Left cardiac atrium (tissue), 1 donor: ENCODE measurements around the genes SERTAD4 and TRAF5.

GRCh38 chr1:209742209-209742878, 13.5 kb upstream of the TRAF3IP3 start:
- PRO-cap: unidirectional peak, minus-strand start at chr1:209742581

DNA sequence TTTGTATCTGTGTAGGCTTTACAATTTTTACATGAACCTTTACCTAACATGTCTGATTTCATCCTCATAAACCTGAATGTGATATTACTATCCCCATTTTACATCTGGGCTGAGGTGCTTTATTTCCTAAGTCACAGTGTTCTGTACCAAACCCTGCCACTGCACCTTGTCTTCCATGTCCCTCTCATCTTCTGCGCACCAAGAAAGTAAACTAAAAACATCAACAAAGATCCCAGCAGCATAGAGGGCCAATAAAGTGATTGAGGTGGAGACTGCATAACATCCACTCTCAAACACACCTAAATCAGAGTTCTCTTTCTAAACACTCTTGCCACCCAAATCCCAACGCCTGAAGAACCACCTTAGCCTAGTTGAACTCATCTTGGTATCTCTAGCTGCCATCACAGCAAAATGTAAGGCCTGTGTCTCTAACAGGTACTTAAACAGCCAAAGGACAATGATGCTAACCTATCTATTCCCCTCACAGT, 1.7 kb downstream of the IRF6 start:
- PRO-cap: no peak

GRCh38 chr1:209815950-209816299, 10.0 kb upstream of the IRF6 start:
- PRO-cap: no peak

- PRO-cap: no peak
Observed at GRCh38 chr1:210232329-210233358, at the start of gene SERTAD4. Gene SERTAD4, plus strand, starts transcription at chr1:210232796.

GRCh38 chr1:210262670-210263112, 30.1 kb downstream of the SERTAD4 start:
- PRO-cap: no peak

DNA sequence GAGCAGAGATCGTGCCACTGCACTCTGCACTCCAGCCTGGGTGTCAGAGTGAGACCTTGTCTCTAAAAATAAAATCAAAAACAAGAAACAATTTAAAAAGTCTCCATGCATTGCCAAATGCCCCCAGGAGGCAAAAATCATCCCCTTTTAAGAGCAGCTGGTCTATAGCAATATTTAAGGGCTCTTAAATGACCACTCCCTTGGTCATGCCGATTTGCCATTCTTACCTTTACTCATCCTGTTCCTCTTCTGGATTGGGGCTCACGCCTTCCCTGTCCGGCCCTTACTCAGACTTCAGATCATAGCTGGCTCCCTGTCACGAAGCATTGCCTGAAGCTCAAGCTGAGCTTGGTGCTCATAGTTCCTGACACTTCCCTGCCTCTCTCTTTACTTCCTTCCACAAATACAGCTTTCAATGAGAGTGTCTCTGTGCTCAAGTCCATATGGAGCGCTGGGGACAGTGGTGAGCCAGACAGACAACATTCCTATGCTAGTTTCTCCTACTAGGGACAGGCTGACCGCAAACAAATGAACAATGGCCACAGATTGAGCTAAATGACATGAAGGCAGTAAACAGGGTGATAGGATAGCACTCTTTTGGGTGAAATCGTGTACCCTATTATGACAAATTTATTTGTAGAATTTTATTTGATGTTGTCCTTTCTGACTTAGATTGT, 38.0 kb downstream of the HHAT start:
- PRO-cap: no peak

- PRO-cap: no peak
Observed at GRCh38 chr1:210384632-210385026, 55.9 kb downstream of the HHAT start.

- PRO-cap: no peak
Observed at GRCh38 chr1:210408479-210408841, 79.8 kb downstream of the HHAT start.

- PRO-cap: no peak
Observed at GRCh38 chr1:210505882-210506102, 177.1 kb downstream of the HHAT start.

GRCh38 chr1:211256978-211257758, 2.0 kb upstream of the RCOR3 start:
- PRO-cap: no peak

- PRO-cap: bidirectional peak, plus-strand start at chr1:211326833, minus-strand start at chr1:211326767
Observed at GRCh38 chr1:211326176-211327128, at the start of gene TRAF5. Gene TRAF5, plus strand, starts transcription at chr1:211326833.

DNA sequence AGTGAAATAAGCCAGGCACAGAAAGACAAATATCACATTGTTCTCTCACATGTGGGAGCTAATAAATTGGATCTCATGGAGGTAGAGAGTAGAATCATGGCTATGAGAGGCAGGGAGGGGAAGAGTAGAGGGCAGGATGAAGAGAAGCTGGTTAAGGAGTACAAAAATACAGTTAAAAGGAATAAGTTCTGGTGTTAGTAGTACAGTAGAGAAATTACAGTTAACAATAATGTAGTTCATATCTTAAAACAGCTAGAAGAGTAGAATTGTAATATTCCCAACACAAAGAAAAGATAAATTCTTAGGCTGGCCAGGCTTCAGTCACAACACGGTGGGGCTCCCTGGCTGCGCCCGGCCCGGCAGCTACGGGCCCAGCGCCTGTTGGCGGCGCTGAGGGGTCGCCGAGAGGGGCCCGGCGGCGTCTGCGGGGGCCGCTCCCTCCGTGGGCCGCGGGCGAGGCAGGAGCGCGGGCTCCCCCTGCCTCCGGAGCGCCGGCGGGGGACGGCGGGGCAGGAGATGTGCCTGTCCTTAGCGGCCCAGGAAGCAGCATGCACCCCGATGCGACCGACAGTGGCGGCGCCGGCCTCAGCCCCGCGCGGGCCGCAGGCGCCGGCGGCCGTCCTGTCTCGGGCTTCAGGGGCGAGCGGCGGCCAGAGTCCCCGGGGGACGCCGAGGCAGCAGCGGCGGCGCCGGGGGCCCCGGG, 75.8 kb downstream of the RD3 start:
- PRO-cap: no peak

GRCh38 chr1:211416691-211417491, 75.1 kb downstream of the RD3 start:
- PRO-cap: unidirectional peak, minus-strand start at chr1:211416875; unidirectional peak, minus-strand start at chr1:211416964

DNA sequence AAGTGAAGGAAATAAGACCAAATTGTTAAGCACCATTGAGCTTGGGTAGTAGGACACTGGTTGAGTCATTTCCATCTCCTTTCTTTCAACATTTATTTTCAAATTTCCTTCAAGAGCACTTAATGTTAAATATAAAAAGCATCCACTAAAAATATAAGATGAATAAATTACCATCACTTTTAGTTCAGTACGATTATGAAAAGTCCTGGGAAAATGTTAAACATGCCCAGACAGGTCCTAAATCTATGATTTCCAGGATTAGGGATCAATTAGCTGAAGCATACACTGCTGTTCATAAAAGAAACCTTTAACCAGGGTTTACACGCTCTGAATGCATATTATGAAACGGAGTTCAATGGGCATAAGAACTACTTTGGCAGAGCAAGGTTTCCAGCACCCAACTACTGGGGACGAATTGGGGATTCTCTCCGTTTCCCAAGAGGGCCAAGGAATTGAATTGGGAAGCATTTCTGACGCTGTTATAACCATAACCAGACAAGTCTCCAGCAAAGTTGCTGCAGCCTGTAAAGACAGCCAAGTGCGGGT, 1.7 kb downstream of the SLC30A1 start:
- PRO-cap: no peak

GRCh38 chr1:211614654-211615103, 35.7 kb upstream of the SLC30A1 start:
- PRO-cap: no peak

DNA sequence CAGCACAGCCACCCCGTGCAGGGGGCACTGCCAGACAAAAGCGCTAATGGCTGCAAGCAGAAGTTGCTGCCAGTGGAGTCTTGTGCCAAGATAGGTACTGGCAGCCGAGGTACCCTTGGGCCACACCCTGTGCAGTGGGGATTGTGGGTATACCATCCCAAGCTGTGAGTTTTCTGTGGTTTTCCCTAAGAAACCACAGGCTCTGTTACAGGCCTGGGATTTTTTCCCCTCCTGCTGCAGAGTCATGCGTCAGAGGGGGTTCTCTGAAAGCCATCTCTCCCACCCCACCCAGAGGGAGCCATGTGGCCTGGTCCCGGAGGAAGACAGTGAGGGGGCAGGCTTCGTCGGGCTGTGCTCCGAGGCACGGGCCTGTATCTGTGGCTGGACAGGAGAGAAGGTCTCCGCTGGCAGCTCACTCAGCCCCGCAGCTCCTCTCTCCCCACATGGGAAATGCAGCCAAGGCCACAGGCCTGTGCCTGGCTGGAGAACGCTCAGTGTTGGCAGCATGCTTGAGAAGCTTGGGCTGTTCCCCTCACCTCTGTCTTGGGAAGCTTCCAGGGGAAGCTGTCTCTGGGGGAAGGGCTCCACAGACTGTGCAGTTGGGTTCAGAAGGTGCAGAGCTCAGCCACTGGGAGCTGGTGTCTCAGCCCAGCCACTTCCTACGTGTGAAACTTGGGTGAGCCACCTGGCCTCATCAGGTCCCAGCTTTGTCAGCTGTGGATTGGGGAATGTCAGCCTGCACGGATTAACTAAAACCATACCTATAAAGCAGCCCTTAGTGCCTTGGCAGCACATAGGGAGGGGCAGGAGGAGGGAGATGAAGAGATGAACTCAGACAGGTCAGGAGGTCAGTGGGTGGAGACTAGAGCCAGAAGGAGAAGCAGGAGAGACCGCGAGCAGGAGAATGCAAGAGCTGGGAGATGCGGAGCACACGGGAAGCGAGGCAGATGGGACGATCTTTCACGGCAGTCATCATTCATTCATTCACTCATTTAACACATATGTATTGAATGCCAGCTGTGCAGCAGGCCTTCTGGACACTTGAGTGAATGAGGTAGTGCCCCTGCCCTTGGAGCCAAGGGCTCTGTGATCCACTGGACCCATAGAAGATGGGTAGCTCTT, 42.2 kb downstream of the NEK2 start:
- PRO-cap: no peak

GRCh38 chr1:211911199-211911463, 80.6 kb upstream of the LPGAT1 start:
- PRO-cap: no peak

- PRO-cap: no peak
Observed at GRCh38 chr1:212034670-212034885, 779 bp downstream of the INTS7 start.

- PRO-cap: no peak
Observed at GRCh38 chr1:212247973-212248331, 37.3 kb upstream of the PPP2R5A start.

- PRO-cap: no peak
Observed at GRCh38 chr1:212261468-212261882, 23.7 kb upstream of the PPP2R5A start.